Pericardium (tissue), 1 donor: ENCODE data around the gene DLK1.

GRCh38 chr14:100237880-100238490 is 959 bp upstream of the YY1 start:
- RRBS: 4% methylated on average over 5 of the region's 69 CpGs

DNA sequence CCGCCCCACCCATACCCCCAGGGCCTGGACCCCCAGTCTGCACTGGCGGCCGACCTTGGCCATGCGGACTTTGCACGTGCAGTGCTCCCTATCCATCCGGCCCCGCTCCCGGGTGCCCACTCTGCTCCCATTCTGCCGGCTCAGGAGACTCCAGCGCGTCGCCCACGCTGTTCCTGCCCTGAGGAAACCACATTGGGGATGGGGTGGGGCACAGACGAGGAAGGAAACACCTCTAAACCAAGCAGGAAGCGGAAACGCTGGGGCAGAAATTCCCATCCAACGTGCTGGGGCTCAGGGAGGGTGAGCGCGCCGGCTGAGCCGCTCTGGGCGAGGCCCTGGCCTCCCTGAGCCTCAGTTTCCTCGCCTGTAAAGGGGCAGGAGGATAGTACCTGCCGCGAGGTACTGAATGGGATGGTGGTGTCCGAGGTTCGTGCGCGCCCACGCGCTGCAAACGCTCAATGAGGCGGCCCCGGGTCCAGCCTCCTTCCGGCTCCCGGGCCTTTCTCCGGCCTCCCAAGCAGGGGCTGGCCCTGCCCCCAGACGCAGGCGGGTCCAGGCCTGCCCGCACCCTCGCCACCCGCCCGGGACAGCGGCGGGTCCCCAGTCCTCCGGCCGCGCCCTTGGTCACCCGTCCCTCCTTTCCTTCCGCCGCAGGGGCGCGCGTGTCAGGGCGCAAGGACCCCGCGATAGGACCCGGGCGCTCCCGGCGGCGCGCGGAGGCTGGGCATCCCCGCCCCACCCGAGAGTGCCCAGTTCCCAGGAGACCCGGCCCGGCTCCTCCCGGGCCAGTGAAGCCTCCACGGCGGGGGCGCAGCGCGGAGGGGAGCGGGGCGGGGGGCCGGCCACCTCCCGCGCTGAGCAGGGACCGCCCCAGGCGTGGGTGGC is 670 bp downstream of the BEGAIN start:
- RRBS: 2% methylated on average over 30 of the region's 81 CpGs

DNA sequence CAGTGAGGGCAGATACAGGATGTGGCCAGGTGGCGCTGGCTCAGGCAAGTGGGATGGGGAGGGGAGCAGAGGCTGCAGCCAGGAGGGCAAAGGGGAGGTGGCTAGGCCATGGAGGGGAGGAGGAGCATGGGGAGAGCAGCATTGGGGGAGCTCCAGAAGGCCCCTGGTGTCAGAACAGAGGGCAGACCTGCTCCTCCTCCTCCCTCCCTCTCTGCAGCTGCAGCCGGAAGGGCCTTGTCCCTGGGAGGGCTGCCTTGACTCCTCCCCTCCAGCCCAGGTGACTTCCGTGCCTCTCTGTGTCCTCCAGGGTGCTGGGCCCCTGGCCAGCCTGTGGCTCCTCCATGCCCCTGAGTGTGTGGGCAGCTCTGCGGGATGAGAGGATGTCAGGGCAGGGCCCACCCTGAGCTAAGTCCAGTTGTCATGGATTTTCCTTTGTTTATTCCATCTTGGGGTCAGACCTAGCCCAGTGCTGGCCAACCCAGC is 68.2 kb upstream of the DLK1 start:
- RRBS: no CpG with 5 or more reads among the region's 4 CpGs

- RRBS: 10% methylated on average over 37 of the region's 114 CpGs
Measured at GRCh38 chr14:100726416-100727409, at the start of gene DLK1. DLK1 (plus strand) TSS chr14:100726892.

DNA sequence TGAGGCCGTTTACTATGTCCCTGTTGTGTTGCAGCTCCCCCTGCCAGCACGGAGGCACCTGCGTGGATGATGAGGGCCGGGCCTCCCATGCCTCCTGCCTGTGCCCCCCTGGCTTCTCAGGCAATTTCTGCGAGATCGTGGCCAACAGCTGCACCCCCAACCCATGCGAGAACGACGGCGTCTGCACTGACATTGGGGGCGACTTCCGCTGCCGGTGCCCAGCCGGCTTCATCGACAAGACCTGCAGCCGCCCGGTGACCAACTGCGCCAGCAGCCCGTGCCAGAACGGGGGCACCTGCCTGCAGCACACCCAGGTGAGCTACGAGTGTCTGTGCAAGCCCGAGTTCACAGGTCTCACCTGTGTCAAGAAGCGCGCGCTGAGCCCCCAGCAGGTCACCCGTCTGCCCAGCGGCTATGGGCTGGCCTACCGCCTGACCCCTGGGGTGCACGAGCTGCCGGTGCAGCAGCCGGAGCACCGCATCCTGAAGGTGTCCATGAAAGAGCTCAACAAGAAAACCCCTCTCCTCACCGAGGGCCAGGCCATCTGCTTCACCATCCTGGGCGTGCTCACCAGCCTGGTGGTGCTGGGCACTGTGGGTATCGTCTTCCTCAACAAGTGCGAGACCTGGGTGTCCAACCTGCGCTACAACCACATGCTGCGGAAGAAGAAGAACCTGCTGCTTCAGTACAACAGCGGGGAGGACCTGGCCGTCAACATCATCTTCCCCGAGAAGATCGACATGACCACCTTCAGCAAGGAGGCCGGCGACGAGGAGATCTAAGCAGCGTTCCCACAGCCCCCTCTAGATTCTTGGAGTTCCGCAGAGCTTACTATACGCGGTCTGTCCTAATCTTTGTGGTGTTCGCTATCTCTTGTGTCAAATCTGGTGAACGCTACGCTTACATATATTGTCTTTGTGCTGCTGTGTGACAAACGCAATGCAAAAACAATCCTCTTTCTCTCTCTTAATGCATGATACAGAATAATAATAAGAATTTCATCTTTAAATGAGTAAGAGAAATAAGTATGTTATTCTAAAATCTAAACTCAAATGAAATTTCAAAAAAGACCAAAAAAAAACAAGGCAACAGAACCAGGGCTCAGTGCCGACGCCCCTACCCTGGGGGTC is 7.8 kb downstream of the DLK1 start:
- RRBS: no CpG with 5 or more reads among the region's 55 CpGs

DNA sequence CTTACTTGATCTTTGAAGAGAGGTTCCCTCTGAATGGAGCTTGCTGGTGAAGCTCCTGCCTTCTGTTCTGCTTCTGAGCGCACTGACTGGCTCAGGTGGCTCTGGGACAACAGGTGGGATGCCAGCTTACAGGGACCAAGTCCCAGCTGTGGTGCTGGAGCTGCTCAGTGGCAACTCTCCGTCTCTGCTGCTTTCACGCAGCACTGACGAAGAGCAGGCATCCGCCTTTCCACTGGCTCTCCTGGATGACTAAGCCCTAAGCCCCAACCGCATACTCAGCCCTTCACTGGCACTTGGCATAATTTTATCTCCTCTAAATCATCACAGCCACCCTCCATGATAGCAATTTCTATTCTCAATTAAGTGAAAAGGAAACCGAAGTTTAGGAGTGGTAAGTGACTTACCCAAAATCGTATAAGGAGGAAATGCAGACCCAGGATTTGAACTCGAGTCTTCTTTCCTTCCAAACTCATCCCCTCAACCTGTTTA is 3.7 kb upstream of the RTL1 start:
- RRBS: no CpG with 5 or more reads among the region's 9 CpGs

- RRBS: no CpG with 5 or more reads among the region's 9 CpGs
Measured at GRCh38 chr14:101201794-101202120, 298.2 kb upstream of the RTL1 start.

GRCh38 chr14:101364095-101364514 is 397.4 kb upstream of the PPP2R5C start:
- RRBS: no CpG with 5 or more reads among the region's 9 CpGs

GRCh38 chr14:101458635-101459550 is 302.6 kb upstream of the PPP2R5C start:
- RRBS: 6% methylated on average over 70 of the region's 102 CpGs

DNA sequence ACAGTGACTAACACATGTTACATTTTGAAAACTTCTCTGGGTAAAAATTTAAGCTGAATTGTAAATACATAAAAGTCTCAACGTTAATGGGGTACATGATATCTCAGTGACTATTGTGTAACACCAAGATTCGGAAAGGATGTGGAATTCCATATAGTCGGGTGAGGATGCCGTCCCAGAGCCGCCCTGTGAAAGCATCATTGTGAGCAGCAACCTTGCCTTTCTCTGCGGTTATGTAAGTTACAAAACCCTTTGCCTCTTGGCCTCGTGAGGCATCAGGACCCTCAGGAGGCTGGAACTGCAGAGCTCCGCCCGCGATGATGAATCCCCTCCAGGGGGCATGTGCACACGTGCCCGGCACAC is 285.7 kb upstream of the PPP2R5C start:
- RRBS: no CpG with 5 or more reads among the region's 12 CpGs

- RRBS: no CpG with 5 or more reads among the region's 13 CpGs
Measured at GRCh38 chr14:101715226-101715996, 46.1 kb upstream of the PPP2R5C start.

- RRBS: no CpG with 5 or more reads among the region's 3 CpGs
Measured at GRCh38 chr14:101762648-101763106, 1.2 kb downstream of the PPP2R5C start.

- RRBS: no CpG with 5 or more reads among the region's 3 CpGs
Measured at GRCh38 chr14:101764678-101765623, 3.4 kb downstream of the PPP2R5C start.

GRCh38 chr14:101765970-101766749 is 4.7 kb downstream of the PPP2R5C start:
- RRBS: no CpG with 5 or more reads among the region's 5 CpGs

GRCh38 chr14:101819577-101820149 is 58.2 kb downstream of the PPP2R5C start:
- RRBS: no CpG with 5 or more reads among the region's 13 CpGs

GRCh38 chr14:101825494-101826371 is 64.2 kb downstream of the PPP2R5C start:
- RRBS: no CpG with 5 or more reads among the region's 6 CpGs

- RRBS: no CpG with 5 or more reads among the region's 8 CpGs
Measured at GRCh38 chr14:101835979-101836624, 74.6 kb downstream of the PPP2R5C start.

DNA sequence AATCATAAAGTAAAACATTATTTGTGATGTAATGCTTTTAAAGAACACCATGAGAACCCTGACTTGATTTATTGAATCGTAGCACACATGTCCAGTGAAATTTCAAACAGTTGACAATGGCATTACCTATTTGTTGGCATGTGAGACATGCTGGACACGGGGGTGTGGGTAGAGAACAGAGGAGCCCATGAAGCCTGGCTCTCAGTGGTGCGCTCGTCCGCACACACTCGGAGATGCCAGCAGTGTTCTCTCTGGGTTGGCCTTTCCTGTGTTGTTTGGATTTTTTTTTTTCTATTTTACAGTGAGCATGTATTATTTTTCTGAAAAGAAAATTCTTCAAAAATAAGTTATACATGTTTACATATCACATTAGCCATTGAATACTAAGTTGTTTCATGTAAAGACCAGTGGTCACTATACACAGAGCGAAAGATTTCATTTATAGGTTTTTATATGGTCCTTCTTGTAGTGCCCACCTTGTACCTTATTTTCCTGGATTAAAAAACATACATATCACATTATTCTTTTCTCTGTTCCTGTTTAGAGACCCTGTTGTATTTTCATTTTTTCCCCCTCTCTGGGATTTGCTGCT is 78.3 kb downstream of the PPP2R5C start:
- RRBS: no CpG with 5 or more reads among the region's 7 CpGs

DNA sequence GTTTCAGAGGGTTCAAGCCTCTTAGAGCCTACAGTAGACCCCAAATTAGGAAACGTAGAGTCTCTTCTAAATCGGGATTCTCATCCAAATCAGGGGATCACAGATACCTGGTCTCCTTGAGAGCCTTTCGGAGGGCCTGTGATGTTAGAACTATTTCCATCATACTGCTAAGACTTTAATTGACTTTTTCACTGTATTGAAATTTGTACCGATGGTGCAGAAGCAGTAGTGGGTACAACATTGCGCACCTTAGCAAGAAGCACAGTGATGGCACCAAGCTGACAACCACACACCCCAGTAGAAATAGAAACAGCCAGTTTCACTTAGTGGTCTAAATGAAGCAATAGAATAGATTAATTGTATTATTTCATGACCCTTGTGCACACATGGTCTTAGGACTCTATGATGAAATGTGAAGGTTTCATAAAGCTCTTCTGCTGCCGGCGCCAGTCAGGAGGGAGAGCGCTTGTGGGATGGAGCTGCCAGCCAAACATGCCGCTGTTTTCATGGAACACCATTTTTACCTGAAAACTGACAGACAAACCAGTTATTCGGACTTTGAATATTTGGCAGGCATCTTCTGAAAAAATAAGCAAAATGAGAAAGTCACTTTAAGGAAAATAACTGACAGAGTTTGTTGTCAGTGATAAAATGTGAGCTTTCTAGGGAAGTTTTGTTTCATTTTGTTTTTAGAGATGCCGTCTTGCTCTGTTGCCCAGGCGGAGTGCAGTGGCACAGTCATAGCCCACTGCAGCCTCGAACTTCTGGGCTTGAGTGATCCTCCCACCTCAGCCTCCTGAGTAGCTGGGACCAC is 99.9 kb downstream of the PPP2R5C start:
- RRBS: no CpG with 5 or more reads among the region's 13 CpGs

DNA sequence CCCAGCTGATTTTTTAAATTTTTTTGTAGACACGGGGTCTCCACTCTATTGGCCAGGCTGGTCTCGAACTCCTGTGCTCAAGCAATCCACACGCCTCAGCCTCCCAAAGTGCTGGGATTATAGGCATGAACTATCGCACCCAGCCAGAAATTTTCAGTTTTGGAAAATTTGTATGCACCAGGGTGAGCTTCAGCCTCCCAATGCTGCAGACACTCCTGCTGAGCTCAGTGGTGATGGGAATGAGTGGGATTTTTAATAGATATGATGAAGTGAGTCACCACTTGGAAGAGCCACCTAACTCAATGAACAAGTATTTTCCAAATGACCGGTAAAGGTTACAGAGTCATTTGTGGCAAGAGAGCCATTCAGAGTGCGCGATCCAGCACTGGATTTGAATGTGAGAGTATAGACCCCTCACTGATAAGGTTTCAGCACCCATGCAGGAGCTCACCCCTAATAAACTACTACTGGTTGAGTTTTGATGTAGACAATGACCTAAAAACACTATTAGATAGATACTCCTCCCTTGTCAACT is 100.6 kb downstream of the PPP2R5C start:
- RRBS: no CpG with 5 or more reads among the region's 7 CpGs